Upper lobe of left lung (tissue), 5 donors: ENCODE measurements around the gene RBM11.

- PRO-cap, 2 experiments, result peak in 2 of 2 experiments; most common minus-strand start chr21:6499245 (in 2)
- RAMPAGE, long total RNA, 4 experiments, result start-site peak on the minus strand in 2 of 4 experiments, at chr21:6499240-6499256 at its widest, 124 to 222 reads per replicate
These were observed 4022.3 kb upstream of the TPTE start for GRCh38 chr21:6499048-6499440.

DNA sequence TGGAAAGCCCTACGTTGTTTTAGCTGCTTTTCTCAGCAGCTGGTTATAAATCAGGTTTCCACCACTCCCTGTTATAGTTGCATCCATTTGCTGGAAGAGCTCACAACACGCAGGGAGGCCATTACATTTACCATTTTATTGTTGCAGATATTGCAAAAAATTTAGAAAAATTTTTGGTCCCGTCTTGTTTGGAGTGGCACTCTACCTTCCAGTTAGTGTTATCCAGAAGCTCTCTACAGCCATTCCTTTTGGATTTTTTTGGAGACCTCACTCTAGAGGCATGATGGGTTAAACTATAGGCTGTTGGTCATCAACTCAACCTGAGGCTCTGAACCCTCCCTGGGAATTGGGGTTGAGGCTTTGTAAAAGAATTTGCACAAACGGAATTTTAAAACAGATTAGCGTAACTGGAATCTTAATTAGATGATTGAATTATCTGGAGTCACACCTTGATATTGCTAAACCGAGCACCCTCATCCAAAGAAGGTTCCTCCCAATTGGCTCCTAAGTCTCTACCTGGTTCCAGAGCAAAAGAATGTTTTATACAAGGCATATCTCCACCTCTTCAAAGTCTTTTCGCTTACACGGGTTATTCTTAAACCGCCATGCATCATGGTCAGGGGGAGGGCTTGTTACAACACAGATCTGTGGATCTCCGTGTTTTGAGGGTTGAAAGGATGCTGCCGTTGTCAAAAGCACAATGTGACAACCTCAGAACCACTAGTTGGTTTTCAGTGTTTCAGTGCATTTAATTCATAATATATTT, 1531.9 kb upstream of the TPTE start:
- PRO-cap, 2 experiments, result no peak in any of the 2 experiments
- RAMPAGE, long total RNA, 4 experiments, result no peak in any of the 4 experiments

GRCh38 chr21:8992923-8993799, 1528.2 kb upstream of the TPTE start:
- PRO-cap, 2 experiments, result no peak in any of the 2 experiments
- RAMPAGE, long total RNA, 4 experiments, result no peak in any of the 4 experiments

GRCh38 chr21:13934516-13935298, 276.0 kb downstream of the LIPI start:
- PRO-cap, 2 experiments, result no peak in any of the 2 experiments
- RAMPAGE, long total RNA, 4 experiments, result start-site peak on the minus strand in 2 of 4 experiments, at chr21:13934784-13935222 at its widest, 14 to 23 reads per replicate

DNA sequence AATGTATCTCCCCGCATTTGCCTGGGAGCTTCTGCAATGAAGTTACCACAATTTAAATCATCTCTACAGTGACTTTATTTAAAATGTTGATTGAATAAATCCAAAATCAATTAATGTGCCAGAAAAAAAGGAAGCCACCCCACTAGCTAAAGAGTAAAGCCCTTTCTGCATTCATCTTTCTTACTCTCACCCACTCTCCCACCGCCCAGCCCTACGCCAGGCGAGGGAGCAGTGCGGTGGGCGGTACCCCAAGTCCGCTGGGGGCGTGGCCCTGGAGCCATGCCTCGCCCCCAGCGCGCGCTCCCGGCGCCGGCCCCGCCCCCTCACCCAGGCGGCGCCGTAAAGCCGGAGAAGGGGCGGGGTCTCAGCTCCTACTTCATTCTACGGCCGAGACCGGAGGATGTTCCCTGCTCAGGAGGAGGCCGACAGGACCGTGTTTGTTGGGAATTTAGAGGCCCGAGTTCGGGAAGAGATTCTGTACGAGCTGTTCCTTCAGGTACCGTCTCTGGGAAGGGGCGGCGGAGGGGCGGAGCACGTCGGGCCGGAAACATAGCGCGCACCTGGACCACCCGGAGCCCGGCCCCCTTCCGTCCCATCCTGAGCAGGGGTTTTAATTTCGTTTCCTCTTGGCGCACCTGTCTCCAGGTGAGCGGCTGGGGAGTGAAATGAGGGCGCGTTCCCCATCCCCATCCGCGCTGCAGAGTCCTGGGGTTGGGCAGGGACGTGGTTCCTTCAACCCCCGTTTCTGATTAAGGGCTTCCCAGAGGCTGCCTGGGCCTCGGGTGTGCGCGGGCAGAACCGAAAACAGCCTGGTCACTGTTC, at the start of gene RBM11:
TSS of gene RBM11 (plus strand) at position 371 of the 822 bp plus-strand sequence.
- PRO-cap, 2 experiments, result peak in 1 of 2 experiments; most common plus-strand start position 403 of the sequence (in 1)
- RAMPAGE, long total RNA, 4 experiments, result start-site peak on the plus strand in 3 of 4 experiments, centred at positions 360 to 371 of the sequence, 10 to 28 reads per replicate

- PRO-cap, 2 experiments, result no peak in any of the 2 experiments
- RAMPAGE, long total RNA, 4 experiments, result no peak in any of the 4 experiments
These were observed 1.0 kb upstream of the HSPA13 start for GRCh38 chr21:14383926-14384413.

DNA sequence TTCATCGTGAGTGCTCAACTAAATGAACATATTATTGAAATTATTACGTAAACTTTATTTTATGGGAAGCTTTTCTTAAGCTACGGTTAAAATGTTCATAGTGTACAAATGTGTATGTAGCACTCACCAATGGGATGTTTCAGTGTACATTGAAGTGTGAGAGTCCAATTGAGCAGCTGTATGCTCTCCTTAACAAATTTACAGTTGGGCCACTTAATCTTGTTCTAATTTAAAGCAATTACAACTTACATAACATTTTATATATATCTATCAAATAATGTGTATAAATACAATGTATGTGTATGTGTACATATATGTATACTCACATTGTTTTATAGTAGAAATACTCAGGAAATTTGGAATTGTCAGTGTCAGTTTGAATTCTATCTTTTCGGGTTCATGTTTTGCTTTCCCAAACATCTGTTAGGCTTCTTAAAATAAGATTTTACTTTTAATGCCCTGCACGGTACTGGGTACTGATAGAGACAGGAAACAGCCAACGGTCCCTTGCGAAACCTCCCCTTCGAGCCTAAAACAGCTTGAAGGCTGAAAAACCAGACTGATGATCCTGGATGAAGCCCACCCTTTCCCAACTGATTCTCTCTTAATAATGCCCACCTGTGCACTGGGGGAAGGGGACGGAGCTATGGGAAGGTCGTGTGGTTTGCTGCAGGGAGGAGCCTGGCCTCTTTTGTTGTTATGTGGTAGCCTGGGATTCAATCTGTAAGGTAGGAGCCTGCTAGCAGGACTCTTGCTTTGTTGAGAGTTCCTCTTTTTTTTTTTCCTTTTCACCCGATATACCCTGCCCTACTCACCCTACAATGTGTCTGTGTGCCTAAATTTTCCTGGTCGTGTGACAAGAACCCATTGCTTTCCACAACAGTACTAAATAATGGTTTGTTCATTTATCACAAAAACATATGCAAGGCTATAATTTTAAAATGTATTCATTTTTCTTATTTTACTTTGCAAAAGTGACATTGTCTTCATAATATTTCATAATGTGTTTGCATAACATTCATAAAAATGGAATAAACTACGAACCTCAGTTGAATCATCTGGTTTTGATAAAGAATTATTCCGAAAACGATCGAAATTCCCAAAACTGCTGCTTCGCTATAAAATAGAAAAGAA, 25.6 kb downstream of the SAMSN1 start:
- PRO-cap, 2 experiments, result no peak in any of the 2 experiments
- RAMPAGE, long total RNA, 4 experiments, result start-site peak on the minus strand in 1 of 4 experiments, centred at positions 534 to 948 of the sequence, 8 to 15 reads per replicate

DNA sequence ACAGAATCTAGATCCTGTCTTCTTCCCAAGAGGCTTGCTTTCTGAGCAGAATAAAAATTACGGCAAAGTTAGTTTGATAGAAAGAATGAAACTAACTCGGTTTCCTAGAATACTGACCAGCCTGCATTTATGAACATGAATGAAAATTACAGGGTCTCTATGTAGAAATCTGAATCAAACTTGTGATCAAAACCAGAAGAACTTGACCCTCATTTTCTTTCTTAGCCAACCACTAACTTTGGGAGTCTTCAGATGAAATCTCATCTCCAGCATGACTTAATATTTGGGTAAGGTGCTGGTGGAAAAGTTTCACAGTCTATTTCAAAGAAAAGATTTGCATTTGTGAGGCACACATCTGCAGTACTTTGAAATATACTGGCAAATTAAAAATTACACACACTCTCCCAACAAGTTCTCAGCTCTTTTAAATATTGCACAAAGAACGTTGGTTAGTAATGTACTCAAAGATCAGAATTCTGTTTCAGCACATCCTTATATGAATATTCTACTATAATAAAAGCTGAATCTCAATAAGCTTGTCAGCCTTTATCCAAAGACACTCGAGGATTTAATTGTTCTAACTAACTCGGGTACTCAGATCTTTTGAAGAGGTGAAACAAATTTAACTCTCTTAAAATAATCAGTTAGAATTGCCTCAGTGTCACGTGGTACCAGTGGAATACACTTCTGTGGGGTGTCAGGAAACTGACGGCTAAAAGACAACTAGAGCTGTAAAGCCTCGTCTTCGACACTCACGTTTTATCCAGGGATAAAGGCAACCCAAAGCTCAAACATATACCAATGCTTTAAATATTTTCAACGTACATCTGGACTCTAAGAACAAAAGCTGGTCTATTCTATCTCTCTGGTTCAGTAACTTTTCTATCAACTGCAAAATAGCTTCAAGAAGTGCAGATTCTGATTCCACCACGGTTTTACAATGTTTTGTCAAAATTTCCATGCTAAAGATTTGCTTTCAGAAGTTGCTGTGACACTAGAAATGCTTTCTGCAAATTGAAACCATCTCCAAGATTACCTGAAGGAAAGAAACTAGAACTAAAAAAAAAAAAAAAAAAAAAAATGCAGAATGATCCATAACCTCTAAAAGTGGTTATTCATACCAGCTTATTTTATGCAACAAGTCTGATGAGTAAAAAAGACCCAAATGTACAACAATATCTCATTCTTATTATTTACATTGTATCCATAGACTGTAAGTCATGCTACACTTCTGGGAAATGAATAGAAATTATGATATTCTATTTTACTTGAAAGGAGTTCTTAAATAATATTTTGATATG, 19.0 kb downstream of the SAMSN1 start:
- PRO-cap, 2 experiments, result no peak in any of the 2 experiments
- RAMPAGE, long total RNA, 4 experiments, result no peak in any of the 4 experiments

DNA sequence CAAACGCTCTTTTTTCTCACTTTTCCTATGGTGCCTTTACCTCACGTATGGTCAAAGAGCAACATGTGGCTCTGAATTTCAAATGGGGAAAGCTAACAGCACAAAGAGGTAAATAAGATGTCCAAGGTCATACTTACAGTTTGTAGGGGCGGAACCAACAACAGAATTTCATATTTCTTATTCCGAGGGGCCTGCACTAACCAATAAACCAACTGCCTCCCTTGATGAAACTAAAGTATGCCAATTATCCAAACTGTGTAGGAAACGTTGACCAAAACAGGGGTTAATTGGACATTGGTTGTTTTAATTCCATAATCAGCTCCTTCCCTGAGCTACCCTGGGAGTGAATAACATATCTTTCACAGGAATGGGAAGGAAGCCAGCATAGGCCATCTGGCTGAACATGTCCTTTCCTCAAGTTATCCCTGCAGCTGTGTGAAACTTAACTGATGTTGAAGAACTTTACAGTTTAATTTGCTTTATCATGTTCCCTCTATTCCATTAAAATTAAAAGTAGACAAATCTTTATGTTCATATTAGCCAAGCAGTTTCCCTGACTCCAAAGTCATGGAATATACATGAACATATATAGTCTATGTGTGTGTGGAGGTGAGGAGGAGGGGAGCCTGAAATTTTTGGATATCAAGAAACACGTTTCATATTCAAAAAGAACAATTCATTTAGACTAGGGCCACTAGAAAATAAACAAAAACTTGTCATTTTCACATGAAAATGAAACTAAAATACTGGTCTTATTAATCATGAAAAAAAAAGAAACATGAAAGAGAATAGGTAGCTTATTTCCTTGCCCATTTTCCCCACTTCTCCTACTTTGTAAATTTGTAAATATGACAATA, 75.4 kb downstream of the NRIP1 start:
- PRO-cap, 2 experiments, result no peak in any of the 2 experiments
- RAMPAGE, long total RNA, 4 experiments, result no peak in any of the 4 experiments

- PRO-cap, 2 experiments, result no peak in any of the 2 experiments
- RAMPAGE, long total RNA, 4 experiments, result no peak in any of the 4 experiments
These were observed 50.8 kb downstream of the NRIP1 start for GRCh38 chr21:15013811-15014668.

DNA sequence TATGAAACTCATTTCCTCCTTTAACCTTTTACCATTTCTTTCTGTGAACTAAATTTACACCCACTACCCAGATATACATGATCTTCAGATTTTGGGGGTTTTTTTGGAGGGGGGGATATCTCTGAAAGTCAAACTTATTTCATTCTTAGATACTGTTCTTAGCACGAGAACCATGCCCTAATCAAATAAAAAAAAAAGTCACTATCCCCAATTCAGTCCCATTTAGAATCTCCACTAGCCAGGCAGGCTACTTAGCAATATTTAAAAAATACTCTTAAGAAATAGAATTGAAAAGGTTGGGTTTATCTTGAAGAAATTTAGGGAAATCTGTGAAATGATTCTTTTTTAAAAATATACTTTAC, 28.3 kb downstream of the NRIP1 start:
- PRO-cap, 2 experiments, result no peak in any of the 2 experiments
- RAMPAGE, long total RNA, 4 experiments, result no peak in any of the 4 experiments

- PRO-cap, 2 experiments, result peak in 1 of 2 experiments; most common minus-strand start chr21:15066330 (in 1)
- RAMPAGE, long total RNA, 4 experiments, result no peak in any of the 4 experiments
These were observed 1.5 kb upstream of the NRIP1 start for GRCh38 chr21:15066206-15066798.

GRCh38 chr21:15121607-15122056, 56.8 kb upstream of the NRIP1 start:
- PRO-cap, 2 experiments, result no peak in any of the 2 experiments
- RAMPAGE, long total RNA, 4 experiments, result no peak in any of the 4 experiments

DNA sequence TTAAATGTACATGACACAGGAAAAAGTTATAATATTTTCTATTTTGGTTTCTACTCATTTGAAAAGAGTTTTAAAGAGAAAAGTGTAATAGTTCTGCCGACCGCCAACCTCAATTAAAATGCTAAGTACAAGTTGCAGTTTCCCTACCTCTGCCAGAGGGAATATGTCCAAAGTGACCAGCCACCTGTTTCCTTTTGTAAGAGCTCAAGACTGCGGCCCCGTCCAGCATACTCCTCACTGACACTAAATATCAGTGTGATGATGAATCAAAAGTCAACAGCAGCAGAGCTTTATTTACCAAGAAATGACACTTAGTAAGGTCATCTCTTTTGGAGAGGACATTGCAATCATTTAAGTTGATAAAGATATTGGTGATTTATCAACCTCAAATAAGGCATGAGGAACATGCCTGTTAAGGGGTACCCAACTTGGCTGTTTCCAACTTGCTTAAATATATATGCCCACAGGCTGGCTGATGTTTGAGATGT, 57.5 kb upstream of the NRIP1 start:
- PRO-cap, 2 experiments, result no peak in any of the 2 experiments
- RAMPAGE, long total RNA, 4 experiments, result no peak in any of the 4 experiments

- PRO-cap, 2 experiments, result no peak in any of the 2 experiments
- RAMPAGE, long total RNA, 4 experiments, result no peak in any of the 4 experiments
These were observed 23.1 kb upstream of the USP25 start for GRCh38 chr21:15706595-15707089.

DNA sequence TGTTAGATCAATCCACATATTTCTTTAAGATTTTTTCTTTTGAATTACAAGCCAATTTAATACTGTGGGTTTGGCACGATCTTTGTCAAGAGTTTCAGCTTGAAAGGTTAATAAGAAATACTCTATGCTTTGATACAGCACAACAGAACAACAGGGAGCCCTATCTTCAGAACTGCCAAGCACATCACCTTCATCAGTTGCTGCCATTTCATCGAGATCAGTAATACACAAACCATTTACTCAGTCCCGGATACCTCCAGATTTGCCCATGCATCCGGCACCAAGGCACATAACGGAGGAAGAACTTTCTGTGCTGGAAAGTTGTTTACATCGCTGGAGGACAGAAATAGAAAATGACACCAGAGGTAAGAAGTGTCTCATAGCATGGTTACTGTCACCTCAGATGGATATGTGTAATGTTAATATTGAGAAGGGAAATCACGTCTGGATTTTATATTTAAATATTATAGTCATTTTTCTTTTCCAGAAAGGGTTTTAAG, 97.1 kb downstream of the USP25 start:
- PRO-cap, 2 experiments, result peak in 1 of 2 experiments; most common minus-strand start position 302 of the sequence (in 1)
- RAMPAGE, long total RNA, 4 experiments, result no peak in any of the 4 experiments

DNA sequence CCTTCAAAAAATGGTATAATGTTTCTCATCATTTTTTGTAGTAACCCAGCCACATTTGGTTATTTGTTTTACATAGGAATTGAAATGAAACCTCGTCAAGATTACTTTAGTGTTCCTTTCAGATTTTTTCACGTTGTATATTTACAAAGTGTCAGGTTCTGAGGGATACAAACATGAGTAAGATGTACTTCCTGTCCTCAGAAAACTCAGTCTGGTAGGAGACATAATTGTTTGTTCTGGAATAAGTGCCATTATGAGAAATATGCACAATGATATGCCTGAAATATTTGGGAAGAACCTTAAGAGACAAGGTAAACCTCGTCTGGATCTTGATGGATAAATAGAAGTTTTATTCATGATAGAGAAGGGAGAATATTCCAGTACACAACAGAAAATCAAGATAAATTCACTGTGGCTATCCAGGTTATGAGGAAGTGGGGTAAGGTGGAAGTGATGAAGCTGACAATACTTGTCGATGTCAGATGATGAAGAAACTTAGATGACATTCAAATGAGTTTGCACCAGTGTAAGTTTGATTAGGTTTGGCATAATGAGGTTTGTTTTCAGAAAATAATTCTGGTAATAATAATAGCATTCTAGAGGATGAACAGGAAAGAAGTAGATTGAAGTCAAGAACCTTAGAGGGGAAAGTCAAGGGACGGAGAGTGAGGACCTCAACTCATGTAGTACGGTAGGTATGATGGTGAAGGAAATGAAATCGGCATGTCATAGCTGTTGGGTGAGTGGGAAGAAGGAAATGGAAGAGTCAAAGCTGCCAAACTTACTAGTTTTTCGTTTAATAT, 145.7 kb downstream of the USP25 start:
- PRO-cap, 2 experiments, result no peak in any of the 2 experiments
- RAMPAGE, long total RNA, 4 experiments, result start-site peak on the plus strand in 2 of 4 experiments, centred at positions 524 to 611 of the sequence, 17 reads per replicate

- PRO-cap, 2 experiments, result no peak in any of the 2 experiments
- RAMPAGE, long total RNA, 4 experiments, result no peak in any of the 4 experiments
These were observed 340.5 kb downstream of the USP25 start for GRCh38 chr21:16070195-16070703.

- PRO-cap, 2 experiments, result no peak in any of the 2 experiments
- RAMPAGE, long total RNA, 4 experiments, result no peak in any of the 4 experiments
These were observed 355.1 kb downstream of the USP25 start for GRCh38 chr21:16084790-16085440.

DNA sequence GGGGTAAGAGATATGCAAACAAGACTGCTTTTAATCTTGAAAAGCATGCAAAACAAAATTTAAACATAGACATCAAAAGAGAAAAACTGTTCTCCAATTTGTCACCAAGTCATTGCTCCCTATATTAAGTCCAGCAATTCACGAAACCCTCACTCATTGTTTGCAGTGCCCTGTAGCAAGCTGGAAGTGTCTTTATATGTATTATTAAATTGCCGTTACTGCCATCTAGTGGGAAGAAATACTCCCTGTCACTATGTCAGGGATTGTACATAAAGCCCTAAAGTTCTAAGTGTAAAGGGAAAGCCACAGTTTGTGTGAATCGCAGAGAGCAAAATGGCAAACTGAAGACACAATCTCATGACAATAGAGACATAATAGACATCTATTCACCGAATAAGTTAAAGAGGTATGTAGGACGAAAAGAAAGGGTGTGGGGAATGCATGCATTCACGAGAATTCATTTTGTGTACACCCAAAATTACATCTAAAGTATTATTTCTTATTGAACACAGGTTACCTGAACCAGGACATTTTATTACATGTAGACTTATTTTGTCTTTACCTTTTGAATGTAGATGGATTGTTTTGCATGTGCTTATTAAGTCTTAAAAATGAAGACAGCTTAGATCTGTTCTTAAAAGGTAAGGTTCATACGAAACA, 600.7 kb downstream of the USP25 start:
- PRO-cap, 2 experiments, result peak in 1 of 2 experiments; most common plus-strand start position 280 of the sequence (in 1)
- RAMPAGE, long total RNA, 4 experiments, result no peak in any of the 4 experiments